Umbilical cord (tissue), 2 donors: ENCODE results near the genes NPAS3 and NFKBIA.

- RAMPAGE, long total RNA = no peak
These were observed 5.6 kb upstream of the NPAS3 start for GRCh38 chr14:32932692-32933768.

DNA sequence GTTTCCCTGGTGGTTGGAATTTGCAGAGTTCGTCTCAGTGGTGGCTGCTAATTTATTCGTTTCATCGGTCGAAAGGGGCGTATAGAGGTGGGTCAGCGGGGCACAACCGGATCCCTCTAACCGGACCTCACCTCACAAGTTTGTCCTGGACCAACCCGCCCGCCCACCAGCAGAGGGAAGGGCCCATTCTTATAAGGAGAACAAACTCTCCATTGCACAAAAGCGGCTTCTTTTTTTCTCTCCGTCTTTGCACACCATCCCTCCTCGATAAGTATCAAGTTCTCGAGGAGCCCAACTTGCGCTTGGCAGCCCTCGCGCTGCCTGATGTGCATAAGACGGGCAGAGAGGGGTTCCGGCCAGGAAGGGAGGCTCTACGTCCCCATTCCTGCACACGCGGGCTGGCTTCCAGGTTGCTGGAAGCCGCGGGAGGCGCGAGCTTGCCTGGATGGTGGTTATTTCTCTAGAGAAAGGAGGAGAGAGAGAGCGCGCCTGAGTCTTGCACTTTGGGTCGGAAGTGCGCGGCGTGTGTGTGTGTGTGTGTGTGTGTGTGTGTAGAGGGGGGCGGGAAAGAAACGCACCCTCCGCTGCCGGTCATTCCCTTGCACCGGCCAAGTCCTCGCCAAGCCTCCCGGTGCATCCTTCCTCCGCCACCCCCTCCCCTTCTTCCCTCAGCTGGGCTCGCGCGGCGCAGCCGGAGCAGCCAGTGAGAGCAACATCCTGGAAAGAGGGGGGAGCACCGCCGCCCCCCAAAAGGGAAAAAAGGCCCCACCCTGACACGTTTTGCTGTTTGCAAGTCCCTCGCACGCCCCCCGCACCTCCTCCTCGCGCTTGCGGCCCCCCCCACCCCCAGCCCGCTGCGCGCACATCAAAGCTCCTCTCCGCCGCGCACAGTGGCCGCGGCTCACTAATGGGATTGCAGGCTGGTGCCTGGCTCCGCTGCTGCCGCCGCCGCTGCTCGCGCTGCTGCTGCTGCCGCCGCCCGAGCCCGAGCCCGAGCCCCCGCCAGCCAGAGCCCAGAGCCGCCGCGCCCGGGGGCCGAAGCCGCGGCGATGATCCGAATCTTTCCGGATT, 4.5 kb upstream of the NPAS3 start:
- RAMPAGE, long total RNA = no peak

GRCh38 chr14:32938638-32939139, at the start of gene NPAS3:
NPAS3 (plus strand) TSS chr14:32938879.
- RAMPAGE, long total RNA = no peak

DNA sequence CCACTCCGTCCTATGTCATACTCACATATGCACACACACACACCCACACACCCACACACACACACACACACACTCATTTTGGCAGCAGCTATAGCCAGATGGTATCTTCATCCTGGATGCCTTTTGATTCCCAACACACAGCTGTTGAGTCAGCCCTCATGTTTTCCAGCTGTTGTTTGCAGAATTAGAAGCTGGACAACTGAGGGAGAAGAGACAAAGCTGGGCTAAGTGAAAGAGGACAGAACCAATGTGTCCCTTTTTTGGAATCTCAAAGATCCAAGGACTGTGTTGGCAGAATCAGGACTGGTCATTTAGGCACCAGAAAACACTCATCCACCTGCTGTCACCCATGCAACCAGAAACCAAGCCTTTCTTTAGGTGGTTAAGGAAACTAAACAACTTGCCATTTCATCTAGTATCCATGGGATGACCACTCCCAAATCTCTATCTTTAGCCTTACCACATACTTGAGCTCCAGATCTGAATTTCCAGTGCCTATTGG, 80.1 kb upstream of the EGLN3 start:
- RAMPAGE, long total RNA = no peak

DNA sequence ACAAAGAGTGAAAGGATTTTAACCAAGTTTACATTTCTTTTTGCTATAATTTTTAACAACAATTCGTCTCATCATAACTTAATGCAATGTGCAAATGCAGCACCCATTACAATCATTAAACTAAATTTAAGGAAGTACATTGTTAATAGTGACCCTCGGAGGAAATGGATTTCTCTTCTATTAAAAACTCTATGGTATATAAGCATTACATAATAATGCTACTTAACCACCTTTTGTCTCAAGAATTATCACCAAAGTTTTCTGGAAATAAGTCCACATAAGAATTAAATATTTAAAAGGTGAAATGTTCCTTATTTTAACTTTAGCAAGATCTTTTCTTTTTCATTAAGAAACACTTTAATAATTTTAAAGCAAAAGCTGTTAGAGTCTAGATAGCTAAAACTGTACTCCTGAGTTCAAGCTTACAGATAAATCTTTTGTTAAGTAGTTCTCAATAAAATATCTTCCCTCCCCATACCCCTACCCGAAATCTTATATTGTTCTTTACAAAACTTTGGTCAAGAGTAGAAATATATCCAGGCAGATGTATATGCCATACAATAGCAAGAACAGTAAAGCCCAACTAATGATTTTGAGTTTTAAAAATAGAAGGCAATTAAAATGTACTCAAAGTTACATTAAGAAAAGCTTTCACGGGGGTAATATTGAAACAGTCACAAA, 27.6 kb downstream of the SPTSSA start:
- RAMPAGE, long total RNA = no peak

DNA sequence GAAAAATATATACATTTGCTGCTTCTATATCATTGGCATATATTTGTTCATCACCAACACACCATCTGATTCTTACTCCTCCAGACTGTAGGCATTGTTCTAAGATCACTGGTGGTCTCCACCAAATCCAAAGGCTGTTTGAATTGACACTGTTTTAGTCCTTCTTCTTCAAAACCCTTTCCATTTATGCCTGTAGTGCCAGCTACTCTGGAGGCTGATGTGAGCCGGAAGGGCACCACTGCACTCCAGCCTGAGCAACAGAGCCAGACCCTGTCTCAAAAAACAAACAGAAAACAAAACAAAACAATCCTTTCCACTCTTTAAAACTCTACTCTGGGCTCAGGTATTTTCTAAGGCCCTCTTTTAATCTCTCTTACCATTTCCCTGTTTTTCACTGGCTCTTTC, 25.1 kb downstream of the SPTSSA start:
- RAMPAGE, long total RNA = no peak

DNA sequence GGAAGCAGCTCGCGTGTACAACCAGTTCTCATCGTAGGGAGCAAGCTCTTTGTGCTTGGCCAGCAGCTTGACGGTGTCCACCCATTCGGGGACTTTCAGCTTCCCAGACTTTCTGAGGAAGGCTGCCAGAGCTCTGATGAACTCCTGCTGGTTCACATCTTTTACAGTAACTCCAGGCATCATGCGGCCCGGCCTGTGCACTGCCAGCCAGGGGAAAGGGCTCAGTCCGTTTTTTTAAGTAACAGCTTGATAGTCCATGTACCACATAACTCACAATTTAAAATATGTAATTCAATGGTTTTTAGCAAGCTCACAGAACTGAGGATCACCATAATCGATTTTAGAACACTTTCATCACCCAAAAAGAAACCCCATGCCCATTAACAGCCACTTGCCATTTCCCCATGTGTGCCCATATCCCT, 29.5 kb upstream of the EAPP start:
- RAMPAGE, long total RNA = no peak

DNA sequence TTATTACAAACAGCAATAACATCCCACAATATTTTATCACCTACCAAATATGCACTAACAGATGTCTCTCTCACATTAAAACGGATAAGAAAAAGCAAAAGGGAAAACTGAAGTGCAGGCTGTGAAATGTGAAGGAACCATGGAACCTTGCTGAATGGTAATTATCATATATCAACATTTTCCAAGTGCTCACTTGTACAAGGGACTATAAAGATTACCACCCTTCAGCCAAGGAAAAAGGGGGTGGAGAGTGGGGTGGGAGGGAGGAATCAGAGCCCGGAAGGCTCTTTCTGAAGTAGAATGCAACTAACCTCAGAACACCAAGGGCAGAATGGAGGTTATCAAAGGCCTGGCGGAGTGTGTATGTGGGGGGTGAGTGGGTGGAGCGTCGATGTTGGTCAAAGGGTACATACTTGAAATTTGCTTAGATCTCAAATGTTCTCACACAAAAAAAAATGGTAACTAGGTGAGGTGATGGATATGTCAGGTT, 1.2 kb downstream of the SNX6 start:
- RAMPAGE, long total RNA = no peak

GRCh38 chr14:34680805-34681404, 33.5 kb downstream of the CFL2 start:
- RAMPAGE, long total RNA = no peak

DNA sequence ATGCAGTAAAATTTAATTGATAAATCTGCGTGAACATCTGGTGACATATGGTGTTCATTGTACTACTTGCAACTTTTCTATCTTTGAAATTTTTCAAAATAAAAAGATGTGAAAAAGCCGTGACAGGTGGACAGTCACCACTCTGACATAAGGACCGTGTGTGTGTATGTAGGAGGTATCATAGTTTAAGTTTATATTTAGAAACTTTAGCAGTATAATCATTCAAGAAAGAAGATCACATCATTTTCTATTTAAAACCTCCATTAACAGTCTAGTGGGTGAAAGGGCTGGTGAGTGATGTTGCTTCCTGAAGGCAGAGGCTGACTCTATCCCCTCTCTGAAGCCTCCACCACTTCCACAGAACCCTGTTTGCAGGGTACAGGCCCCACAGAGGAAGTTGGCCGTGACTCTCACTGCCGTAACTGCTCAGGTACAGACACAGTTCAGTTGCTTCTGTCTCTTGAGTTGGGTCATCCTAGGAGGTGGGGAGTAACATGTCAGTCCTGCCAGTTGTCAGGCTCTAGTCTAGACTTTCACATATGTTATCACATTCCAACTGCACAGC, 31.7 kb downstream of the CFL2 start:
- RAMPAGE, long total RNA = no peak

DNA sequence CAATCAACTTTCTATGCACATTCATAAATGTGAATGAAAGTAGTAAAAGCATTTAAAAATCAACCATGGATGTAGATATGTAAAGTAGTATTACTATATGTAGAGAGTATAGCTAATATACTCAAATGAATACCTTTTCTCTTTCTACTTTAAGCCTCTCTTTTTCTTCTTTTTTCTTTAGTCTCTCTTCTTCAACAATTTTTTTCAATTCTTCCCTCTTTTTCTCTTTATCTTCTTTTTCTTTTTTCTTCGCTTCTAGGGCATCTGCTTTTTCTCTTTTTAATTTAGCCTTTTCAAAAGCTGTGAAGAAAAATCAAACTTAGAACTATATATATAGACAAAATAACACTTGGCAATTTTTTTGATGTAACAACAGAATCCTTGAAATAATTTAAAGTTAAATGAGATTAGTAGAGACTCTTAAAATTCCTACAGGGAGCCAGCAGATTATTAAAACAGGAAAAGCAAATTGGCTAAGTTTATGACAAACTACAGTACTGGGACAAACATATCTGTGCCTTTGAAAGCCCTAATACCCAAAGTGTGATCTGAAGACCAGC, 75.0 kb downstream of the BAZ1A start:
- RAMPAGE, long total RNA = no peak

GRCh38 chr14:35285834-35286184, 6.4 kb upstream of the PSMA6 start:
- RAMPAGE, long total RNA = no peak

GRCh38 chr14:35286621-35287203, 5.5 kb upstream of the PSMA6 start:
- RAMPAGE, long total RNA = no peak

GRCh38 chr14:35332848-35333368, 40.7 kb downstream of the PSMA6 start:
- RAMPAGE, long total RNA = no peak

DNA sequence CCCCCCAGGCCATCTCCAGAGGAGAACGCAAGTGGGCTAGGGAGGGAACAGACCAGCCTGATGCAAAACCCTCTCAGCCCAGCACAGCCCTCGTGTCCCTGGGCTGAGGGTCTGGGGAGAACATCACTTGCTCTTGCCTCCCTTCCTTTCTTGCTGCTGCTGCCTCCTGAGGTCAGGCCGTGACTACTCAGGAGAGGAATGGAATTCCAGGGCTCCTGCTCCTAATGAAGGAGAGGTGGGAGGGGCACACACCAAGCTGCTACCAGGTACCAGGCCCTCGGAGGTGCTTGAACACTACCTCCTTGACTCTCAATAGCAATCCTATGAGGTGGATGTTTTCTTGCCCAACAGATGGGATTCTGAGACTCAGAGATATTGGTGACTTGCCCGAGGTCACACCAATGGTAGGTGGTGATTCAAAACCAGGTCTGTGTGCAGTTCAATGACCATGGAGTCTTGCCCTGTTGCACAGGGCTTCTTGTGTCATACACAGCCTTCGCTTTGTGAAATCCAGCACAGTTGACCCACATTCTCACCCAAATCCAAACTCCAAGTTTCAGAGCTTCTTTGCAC, 45.6 kb downstream of the PSMA6 start:
- RAMPAGE, long total RNA = no peak

GRCh38 chr14:35343769-35344243, 51.6 kb downstream of the PSMA6 start:
- RAMPAGE, long total RNA = no peak

DNA sequence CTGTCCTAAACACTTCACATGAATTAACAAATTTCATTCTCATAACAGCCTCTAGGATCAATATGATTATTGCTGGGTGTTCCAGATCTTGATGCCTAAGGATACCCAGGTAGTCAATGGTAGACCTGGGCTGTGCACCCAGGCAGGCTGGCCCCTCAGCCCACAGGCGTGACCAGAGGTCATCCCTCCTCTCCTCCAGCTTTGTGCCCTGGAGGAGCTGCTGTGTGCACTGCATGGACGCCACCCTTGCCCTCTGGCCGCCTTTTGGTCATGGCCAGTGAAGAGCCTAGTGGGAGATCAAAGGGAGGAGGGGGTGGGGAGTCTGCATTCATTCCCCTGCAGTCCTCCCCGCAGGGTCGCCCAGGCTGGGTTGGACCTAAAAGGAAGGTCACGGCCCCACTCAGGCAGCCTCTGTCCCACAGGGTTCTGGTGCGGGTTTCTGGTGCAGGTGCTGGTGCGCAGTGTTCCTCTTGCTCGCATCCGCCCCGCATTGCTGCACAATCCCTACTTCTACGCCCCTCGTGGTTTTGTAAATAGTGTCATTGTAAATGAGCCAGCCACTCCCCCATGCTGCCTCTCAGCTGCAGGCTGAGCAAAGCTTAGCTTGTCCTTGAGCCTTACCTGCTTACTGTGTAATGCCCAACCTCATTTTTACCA, 55.2 kb downstream of the PSMA6 start:
- RAMPAGE, long total RNA = no peak

DNA sequence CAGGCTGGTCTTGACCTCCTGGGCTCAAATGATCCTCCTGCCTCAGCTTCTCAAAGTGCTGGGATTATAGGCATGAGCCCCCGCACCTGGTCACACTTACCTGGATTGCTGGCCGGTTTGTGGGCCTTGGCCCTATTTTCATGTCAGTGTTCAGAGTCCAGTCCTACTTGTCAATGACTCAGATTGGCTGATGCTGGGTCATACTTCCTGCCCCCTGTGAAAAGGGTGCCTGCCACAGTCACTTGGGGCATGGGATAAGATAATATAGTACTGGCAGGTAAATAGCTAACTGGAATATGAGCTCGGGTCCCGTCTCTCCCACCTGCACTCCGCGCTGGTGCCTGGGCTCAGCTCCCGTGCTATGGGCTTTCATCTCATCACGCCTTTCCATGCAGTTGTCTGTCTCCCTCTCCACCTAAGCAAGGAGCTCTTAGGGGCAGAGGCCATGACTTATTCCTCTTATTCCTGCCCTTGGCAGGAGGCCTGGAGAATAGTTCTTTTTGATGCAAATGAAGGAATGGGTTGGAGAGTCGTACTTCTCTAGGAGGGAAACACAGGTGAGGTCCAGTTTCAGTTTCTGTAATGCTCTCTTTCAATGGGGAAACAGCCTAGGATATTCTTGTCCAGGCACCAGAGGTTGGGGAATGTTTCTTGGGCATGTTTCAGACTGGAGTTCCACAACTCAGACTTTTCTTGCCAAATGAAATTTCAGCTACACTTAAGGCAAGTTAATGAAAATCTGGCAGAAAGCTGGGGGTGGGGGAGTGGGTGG, 7.1 kb downstream of the NFKBIA start:
- RAMPAGE, long total RNA = no peak

DNA sequence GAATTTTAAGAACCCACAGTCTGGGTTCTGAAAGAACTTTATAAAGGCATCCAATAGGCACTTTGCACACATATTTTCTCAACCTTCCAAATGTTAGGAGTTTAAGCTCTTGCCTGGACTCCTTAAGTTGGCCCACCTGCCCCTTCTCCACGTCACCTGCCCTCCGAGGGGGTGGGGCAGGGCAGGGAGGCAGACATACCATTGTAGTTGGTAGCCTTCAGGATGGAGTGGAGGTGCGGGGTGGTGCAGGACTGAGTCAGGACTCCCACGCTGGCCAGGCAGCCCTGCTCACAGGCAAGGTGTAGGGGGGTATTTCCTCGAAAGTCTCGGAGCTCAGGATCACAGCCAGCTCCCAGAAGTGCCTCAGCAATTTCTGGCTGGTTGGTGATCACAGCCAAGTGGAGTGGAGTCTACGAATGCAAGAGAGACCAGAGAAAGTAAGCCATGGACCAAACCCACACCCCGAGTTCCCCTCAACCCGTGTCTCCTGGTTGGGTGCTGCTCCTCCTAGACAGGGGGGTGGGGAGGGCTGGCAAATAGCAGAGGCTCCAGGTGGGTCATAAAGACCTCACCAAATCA, 1.5 kb downstream of the NFKBIA start:
- RAMPAGE, long total RNA = no peak

- RAMPAGE, long total RNA = no peak
These were observed at the start of gene NFKBIA for GRCh38 chr14:35404278-35405135. NFKBIA (minus strand) TSS chr14:35404749.